ENCODE measurements around the genes PHC1 and CLEC2D.

DNA sequence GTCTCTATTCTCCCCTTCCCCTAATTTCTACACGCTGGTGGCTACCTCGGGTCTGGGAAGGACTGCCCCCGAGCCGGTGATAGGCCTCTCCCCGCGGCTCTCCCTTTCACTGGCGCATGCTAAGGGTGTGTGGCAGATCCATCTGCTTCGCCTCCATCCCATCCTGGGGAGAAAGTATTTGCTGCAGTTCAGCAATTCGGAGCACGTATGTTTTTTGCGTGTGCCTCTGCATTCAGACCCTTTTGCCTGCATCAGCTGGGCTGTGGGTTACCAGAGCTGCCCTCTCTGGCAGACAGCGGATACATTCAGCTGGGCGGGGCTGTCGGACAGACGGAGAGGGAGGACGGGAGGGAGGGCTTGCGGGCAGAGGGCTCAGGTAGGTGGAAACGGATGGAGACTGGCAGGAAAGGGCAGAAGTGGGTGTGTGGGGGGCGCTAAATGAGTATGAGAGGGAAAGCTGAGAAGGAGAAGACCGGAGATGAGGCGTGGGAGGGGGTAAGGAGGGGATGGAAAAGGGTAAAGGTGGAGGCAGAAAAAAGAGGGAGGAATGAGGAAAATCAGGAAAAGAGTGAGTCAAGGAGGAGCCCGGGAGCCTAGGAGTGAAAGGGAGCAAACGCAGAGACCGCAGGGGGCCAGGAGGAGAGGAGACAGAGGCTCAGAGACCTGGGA, 943 bp downstream of the CLSTN3 start:
- PRO-cap, 7 experiments, result peak in 2 of 7 experiments; most common plus-strand start position 366 of the sequence (in 1); most common minus-strand start position 244 of the sequence (in 1)

- PRO-cap, 7 experiments, result no peak in any of the 7 experiments
Measured at GRCh38 chr12:7555537-7556259, 52.1 kb upstream of the CD163 start.

DNA sequence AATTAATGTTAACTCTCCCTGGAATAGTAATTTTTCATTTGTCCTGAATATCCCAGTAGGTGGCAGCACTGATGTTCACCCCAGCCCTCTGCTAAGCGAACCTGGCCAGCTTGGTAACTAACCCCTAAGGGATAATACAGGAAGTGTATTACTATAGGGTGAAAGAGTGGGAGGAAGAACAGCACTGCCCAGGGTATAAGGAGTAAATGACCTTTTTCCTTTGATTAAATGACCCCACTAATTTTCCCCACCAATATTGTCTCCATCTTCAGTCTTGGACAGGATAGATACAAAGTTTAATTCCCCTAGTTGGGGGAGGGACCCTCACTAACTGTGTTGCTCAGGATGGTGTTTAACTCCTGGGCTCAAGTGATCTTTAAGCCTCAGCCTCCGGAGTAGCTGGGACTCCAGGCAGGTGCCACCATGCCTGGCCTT, 40.5 kb downstream of the SLC2A14 start:
- PRO-cap, 7 experiments, result no peak in any of the 7 experiments

GRCh38 chr12:7881761-7882338, 9.1 kb upstream of the SLC2A14 start:
- PRO-cap, 7 experiments, result no peak in any of the 7 experiments

DNA sequence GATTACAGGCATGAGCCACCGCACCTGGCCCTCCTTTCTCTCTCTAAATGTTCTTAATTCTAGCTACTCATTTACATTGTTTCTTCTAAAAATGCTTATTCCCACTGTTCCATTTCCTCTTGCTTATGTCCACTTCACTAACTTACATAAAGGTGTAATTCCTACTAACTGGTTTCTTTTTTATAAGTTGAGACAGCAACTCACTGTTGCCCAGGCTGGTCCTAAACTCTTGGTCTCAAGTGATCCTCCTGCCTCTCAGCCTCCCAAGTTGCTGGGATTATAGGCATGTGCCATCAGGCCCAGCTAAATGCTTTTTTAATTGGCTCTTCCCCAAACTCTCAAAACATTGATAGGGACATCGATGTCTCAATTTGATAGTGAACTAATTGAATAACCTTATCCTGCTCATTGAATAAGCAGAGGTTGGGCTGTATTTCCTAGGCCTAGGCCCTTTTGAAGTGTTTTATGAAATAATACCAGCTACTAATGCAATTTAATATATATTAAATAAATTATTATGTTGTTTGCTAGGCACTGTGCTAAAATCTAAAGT, 9.6 kb downstream of the SLC2A3 start:
- PRO-cap, 7 experiments, result no peak in any of the 7 experiments

- PRO-cap, 7 experiments, result no peak in any of the 7 experiments
Measured at GRCh38 chr12:7926914-7927322, 9.1 kb downstream of the SLC2A3 start.

DNA sequence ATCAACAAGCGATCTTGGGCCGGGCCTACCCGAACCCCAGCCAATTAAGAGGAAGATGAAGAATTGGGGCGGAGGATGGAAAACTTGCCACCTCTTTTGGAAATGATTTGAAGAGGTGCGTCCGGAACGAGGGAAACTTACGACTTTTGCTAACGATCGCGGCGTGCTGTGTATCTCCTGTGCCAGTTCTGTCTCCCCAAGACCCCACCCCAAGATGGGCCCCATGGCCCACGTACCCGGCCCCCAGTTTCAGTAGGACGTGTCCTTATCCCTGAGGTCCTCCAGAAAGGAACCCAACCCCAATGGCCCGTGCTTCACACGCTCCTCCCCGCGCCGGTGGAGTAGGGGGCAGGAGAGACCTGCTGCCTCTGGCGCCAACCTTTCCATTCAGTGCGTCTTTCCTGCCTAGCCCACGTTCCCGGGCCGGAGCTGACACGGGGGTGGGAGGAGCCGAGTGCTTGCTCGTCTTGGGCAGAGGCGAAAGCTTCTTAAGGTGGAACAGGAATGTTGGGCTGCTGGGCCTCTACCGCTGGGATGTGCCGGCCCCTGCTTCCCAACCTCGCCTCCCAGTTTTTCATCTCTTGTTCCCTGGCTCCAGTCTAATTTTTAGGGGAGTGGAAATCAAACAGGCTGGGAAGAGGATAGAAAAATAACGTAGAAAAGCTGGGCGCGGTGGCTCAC, 5.6 kb upstream of the FOXJ2 start:
- PRO-cap, 7 experiments, result peak in 7 of 7 experiments; most common plus-strand start position 386 of the sequence (in 5); most common minus-strand start position 389 of the sequence (in 7)

- PRO-cap, 7 experiments, result no peak in any of the 7 experiments
Measured at GRCh38 chr12:8396475-8397060, 59.2 kb upstream of the CLEC6A start.

DNA sequence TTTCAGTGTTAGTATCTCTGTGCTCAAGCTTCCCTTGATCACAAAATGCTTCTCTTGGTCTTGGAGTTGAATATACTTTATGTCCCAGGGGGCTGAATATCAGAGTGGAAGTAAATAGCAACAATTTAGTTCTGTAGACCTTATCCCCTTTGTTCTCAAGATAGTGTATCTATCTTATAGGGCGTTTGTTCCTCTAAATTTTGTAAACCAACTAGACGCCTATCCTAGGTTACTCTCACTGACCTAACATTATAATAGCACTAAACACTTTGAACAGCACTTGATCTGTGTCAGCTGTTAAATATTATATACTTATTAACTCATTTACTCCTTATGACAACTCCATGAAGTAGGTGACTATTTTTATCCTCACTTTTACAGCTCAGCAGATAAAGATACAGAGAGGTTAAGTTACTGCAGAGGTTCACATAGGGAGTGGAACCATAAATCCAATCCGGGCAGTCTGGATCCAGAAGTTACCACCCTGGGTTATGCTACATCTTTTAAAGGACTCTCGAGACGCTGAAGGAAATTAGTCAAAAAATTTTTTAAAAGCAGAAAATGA, 1.5 kb upstream of the RIMKLB start:
- PRO-cap, 7 experiments, result no peak in any of the 7 experiments

DNA sequence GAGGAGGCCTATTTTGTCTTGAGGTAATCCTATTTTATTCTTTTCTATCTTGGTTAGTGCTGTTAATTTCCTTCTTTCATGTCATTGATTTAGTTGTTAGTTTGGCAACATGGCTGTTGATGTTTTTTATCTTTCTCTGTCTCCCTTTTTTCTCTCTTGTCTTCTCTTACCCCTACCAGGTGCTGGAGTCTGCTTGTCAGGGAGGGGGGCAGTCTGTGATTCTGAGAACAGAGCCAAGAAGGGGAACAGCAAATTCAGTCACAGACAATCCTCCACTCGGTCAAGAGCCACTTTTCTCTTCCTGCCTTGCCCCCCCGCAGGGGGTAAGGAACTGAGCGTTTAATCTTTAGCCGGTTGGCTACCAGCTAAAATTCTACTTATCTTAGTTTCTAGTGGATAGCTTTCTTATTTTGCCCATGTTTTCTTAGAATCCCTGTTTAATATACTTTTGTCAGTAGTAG, 1.8 kb downstream of the RIMKLB start:
- PRO-cap, 7 experiments, result no peak in any of the 7 experiments

- PRO-cap, 7 experiments, result peak in 1 of 7 experiments; most common minus-strand start chr12:8914288 (in 1)
Measured at GRCh38 chr12:8913580-8914622, at the start of gene PHC1. PHC1 (plus strand) TSS chr12:8914509.

GRCh38 chr12:9108536-9109582, 6.9 kb downstream of the A2M start:
- PRO-cap, 7 experiments, result no peak in any of the 7 experiments

DNA sequence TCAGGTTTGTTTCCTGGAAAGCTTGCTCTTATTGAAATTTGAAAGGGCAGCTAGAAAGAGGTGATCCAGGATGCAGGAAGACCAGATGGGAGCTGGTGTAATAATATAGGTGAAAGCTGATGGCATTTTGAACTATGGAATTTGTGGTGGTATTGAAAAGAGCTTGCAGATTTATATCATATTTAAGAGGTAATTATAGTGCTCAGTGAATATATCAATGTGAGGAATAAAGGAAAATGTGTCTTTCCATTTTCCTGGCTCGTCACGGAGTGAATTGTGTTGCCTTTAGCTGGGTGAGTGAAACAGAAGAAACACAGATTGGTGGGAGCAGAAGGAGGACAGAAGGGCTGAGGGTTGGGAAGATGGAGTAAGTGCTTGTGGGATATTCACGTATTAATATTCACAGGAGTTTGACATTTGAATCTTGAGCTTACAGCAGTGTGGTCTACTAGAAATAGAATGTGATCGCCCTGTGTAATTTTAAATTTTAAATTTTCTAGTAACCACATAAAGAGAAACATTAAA, 1.6 kb upstream of the A2M start:
- PRO-cap, 7 experiments, result no peak in any of the 7 experiments

GRCh38 chr12:9122096-9122641, 6.5 kb upstream of the A2M start:
- PRO-cap, 7 experiments, result no peak in any of the 7 experiments

GRCh38 chr12:9283478-9284176, 75.4 kb upstream of the PZP start:
- PRO-cap, 7 experiments, result peak in 4 of 7 experiments; most common plus-strand start chr12:9284024 (in 2); most common minus-strand start chr12:9283890 (in 4)

DNA sequence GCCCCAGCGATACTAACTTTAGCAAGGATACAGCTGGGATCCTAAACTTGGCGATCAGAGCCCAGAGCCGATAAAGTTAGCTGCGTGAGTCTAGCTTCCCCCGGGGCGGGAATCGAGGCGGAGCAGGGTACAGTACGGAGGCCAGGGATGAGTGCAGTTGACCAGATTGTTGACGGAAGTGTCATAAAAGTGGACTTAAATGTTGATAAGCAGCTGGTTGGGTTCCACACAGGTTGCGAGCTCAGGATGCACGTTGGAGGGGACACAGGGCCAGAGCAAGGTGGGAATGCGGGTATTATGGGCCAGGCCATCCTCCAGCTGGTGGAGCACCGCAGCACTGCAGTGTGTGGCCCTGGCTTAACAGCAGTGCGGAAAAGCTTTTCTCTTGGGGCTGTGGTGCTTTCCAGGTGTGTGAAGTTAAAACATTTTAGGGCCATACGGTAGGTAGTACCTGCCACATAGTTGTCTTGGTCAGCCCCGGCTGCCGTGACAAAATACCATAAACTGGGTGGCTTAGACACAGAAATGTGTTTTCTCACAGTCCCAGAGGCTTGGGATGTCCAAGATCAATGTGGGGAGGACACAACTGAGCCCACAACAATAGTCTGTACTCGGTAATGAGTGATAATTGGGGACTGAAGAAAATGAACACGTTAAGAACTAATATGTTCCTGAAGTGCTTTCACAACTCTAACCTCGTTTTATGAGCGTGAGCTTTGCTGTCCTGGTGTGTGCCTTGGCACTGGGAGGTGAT, 76.2 kb upstream of the PZP start:
- PRO-cap, 7 experiments, result no peak in any of the 7 experiments

DNA sequence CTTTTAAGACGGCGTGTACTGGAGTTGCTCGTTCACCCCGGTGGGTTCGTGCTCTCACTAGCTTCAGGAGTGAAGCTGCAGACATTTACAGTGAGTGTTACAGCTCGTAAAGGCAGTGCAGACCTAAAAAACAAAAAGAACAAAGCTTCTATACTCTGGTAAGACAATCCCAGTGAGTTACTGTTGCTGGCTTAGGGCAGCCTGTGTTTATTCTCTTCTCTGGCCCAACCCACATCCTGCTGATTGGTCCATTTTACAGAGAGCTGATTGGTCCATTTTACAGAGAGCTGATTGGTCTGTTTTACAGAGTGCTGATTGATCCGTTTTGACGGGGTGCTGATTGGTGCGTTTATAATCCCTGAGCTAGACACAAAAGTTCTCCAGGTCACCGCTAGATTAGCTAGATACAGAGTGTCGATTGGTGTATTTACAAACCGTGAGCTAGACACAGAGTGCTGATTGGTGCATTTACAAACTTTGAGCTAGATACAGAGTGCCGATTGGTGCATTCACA, 158.0 kb downstream of the KLRB1 start:
- PRO-cap, 7 experiments, result peak in 1 of 7 experiments; most common minus-strand start position 182 of the sequence (in 1)

GRCh38 chr12:9668035-9668692, 1.3 kb upstream of the CLEC2D start:
- PRO-cap, 7 experiments, result no peak in any of the 7 experiments

DNA sequence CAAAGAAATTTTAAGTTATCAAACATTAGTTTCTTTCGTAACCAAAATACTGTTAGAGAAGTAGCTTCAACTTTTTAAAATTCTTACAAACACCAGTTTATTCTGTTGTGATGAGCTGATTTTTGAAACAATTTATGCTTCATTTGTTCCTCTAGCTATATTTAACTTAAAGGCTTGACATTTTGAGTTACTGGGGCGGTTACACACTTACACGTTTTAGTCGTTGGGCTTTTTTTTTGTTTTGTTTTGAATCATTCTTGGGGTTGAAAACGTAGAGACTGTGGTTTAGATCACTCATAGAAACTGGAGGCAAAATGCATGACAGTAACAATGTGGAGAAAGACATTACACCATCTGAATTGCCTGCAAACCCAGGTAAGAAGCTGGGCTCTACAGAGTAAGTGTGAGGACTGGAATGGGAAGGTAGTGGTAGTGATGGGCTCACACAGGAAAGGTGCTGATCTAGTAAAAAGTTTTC, at the start of gene CLEC2D:
CLEC2D (plus strand) TSS at position 293 of the 478 bp plus-strand sequence.
- PRO-cap, 7 experiments, result peak in 7 of 7 experiments; most common plus-strand start position 395 of the sequence (in 7); most common minus-strand start position 222 of the sequence (in 3)

GRCh38 chr12:9708162-9708468, 38.6 kb downstream of the CLEC2D start:
- PRO-cap, 7 experiments, result no peak in any of the 7 experiments